AG10803 (cell line): ENCODE measurements around the gene PNLIPRP1.

GRCh38 chr10:116590517-116591342 is at the start of gene PNLIPRP1:
TSS of gene PNLIPRP1 (plus strand) at chr10:116590959.
- RRBS = no CpG with 5 or more reads among the region's 8 CpGs

DNA sequence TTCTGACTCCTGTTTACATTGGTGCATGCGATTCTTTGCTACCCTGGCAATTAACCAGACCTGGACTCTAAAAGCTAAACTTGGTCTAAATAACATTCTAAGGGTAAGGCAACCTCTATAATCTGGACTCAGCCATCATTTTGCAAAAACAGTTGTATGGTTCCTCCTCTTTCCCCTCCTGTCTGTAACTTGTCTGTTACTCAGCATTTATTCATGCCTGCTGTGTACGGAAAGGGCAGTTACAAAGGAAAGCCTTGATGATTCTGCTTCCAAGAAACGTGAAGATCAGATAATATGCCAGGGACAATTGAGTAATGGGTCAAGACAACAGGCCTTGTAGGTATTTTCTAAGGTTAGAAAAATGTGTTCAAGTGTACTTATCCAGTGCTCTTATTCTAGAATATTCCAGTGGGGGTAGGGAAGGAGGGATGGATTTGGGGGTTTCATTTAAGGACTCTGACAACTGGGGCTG is 1.8 kb upstream of the C10orf82 start:
- RRBS = no CpG with 5 or more reads among the region's 3 CpGs

DNA sequence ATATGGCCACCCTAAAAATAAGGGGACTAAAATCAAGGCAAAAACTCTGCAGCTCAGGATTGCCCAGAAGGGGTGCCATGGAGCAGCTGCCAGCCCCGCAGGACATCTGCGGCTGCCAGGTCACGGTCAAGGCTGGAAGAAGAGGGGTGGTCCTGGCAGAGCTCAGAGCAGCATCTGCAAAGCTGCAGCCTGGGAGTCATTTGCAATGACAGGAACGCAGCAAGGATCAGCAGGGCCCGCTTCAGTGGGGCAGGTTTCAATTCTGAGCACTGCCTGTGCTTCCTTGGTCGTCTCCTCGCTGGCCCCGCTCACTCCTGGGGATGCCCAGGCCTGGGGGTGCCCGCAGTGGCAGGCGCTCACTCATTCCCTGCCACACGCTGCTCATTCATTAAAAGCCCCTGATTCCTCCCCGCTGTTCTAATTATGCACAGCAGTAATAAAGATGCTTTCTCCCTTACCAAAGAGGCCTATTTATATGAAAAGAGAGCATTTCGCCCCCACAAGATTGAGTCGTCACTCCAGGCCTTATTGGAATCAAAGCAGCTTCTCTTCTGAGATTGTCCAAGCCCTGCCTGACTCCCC is 4.6 kb downstream of the HSPA12A start:
- RRBS = no CpG with 5 or more reads among the region's 14 CpGs

DNA sequence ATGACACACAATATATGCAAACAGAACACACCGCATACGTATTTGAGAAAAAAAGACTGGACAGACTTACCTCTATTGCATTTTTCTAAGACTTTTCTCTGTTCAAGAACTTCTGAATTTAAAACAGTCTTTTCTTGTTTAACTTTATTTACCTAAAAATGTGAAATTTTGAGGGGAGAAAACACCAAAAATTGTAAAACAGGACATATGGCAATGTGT is 56.2 kb downstream of the SHTN1 start:
- RRBS = no CpG with 5 or more reads among the region's 2 CpGs

- RRBS = no CpG with 5 or more reads among the region's 33 CpGs
Measured at GRCh38 chr10:117375861-117376224, 603 bp upstream of the PDZD8 start.

- RRBS = no CpG with 5 or more reads among the region's 4 CpGs
Measured at GRCh38 chr10:117398071-117398586, 22.9 kb upstream of the PDZD8 start.

GRCh38 chr10:117496560-117497032 is 46.0 kb upstream of the EMX2 start:
- RRBS = no CpG with 5 or more reads among the region's 17 CpGs

DNA sequence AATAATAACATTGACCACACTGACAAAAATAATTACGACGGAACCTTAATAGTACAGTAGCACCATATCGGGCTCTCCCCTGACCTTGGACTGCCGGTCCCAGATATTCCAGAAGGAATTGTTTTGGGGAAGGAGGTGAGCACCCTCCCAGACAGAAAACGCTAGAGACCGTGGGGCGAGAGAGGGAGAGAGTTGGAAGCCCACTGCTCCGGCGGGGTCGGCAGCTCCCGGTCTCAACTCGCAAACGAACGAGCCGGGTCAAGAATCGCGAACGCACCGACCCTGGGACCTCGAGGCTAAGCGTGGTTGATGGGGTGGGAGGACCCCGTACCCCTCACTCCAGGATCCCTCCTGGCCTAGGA is 913 bp upstream of the EMX2 start:
- RRBS = 0% methylated on average over 4 of the region's 22 CpGs

GRCh38 chr10:117544636-117545190 is 2.2 kb downstream of the EMX2 start:
- RRBS = 2% methylated on average over 22 of the region's 30 CpGs

- RRBS = 3% methylated on average over 36 of the region's 83 CpGs
Measured at GRCh38 chr10:117553177-117554195, 10.9 kb downstream of the EMX2 start.

DNA sequence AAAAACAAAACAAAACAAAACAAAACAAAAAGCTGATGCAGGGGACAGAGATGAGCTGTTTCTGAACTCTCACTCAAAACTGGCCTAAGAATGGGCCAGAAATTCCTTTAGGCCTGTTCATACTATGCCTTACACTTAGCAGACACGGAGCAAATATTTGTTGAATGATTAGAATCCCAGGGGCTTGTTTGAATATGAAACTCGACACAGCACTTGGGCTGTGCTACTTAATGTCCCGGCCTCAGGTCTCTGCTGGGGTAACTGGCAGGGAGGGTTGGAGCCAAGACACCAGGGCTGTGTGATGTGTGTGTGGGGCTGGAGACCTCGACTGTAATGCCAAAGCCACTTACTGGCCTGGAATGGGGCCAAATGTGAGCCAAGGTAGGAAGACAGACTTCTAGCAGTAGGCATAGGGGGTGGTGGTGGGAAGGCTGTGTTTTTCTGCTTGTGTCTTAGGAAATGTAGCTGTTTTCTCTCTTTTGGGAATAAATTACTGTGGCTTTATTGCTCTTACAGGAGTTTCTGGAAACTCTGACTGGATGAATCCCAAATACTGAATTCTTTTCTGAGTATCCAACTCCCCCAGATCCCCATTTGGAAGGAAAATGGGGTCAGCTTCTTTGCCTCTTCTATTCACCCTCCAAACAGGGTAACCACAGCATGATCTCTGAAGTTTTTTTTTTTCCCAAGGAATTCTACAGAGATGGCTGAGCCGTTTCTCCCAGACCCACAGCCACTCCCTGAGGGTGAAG is 66.7 kb downstream of the EMX2 start:
- RRBS = no CpG with 5 or more reads among the region's 5 CpGs

DNA sequence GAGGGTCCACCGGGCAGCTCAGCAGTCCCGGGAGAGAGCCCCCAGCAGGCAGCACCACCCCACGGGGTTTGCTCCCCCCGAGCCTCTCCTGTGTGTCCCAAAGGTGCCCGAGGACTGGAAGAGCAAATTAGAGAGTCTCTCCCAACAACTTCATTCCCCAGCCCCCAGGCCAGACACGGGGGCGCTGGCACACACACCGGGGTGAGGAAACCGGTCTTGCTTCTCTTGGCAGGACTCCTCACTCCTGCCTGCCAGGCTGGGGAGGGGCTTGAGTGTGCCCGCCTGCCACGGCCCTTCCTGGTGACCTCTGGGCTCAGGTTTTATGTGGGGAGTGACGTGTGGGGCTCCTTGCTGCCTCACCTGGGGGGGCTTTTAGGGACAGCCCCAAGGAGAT is 142.4 kb downstream of the EMX2 start:
- RRBS = no CpG with 5 or more reads among the region's 12 CpGs

DNA sequence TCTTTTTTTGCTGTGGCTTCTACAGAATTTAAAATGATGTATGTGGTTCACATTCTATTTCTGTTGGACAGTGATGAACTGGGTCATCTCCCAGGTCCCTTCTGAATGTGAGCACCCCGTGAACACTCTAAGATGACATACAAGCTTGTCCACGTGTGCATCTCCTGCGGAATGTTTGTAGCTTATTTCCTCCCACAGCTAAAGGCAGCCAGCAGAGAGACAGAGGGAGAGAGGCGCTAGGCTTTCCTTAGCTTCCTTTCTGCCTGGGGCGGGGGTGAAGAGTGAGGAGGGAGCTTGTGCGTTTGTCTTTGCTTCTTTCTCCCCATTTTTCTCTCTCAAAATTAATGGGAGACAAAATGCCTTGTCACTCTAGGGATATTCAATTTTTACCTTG is 219.2 kb downstream of the EMX2 start:
- RRBS = no CpG with 5 or more reads among the region's 6 CpGs

- RRBS = no CpG with 5 or more reads among the region's 1 CpG
Measured at GRCh38 chr10:117901190-117901587, 145.6 kb downstream of the RAB11FIP2 start.

GRCh38 chr10:118008966-118009375 is 37.8 kb downstream of the RAB11FIP2 start:
- RRBS = no CpG with 5 or more reads among the region's 8 CpGs

GRCh38 chr10:118269494-118269976 is 72.6 kb downstream of the FAM204A start:
- RRBS = no CpG with 5 or more reads among the region's 8 CpGs

DNA sequence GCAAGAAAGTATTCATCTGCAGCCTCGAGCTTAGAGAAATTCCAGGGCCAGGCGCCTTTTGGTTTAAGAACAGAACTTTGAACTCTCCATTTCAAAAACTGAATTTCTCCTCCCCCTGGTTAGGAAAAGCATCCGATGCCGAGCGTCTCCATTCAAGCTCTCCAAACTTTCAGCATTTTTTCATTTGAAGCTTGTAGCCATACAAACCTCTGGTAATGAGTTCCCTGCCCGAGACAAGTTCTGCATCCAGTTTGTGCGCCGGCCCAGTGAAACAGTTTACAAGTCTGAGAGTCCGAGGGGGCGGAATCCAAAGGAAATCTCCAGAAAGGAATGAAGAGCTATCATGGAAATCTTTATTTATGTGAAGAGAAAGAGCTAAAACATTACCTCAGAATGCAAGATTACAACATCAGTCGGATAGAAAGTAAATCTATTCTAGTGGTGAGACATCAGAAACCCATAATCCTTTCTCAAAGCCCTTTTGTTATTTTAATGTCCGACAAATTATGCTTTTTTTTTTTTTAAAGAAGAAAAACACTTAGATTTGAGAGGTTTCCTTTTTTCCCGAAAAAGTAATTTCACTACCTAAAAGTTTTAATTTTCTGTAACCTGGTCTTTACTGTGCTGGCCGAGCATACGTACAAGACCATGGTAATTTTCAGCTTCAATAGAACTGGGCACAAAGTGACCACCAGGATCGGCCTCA is 69.7 kb downstream of the FAM204A start:
- RRBS = no CpG with 5 or more reads among the region's 16 CpGs

DNA sequence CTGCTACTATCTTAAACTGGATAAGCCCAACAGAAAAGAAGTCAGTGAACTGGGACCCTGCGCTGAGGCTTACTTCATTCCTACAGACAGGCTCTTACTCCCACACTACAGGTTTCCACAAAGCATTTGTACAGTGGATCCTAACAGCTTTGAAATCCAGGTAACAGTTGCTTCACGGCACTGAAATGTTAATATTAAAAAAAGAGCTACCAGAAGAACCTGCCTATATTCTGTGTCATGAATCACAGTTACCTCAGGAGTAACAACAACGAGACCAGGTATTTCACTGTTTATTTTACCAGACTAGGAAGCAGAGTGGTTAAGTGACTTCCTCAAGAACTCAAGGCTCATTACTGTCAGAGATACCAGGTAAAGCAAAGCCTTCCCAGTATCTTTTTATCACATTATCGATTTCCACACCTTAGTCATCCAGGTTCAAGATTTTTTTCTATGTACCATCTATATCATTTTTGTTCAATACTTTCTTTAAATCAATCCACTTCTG is 23.7 kb downstream of the CACUL1 start:
- RRBS = no CpG with 5 or more reads among the region's 4 CpGs

DNA sequence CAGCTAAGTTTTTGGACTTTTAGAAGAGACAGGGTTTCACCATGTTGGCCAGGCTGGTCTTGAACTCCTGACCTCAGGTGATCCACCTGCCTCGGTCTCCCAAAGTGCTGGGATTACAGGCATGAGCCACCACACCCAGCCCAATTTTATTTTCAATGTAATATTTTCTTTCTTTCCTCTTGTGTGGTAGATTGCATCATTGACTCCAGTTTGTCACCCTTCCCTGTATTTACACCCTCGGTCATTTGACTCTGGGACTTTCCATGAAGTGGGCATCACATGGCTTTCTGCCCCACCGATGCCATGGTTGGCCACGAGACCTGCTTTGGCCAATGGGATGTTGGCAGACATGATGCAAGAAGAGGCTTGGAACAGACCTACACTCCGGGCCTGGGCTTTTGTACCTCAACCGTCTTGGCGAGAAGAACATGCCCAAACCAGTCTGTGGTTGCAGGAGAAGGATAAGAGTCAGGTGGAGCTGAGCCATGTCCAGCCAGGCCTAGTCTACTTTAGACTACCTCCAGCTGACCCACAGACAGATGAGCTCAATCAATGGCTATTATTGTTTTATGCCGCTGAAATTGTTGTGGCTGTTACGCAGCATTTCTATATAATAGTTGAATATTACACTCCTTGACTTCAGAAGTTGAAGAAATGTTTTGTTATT is 38.8 kb upstream of the CACUL1 start:
- RRBS = no CpG with 5 or more reads among the region's 9 CpGs

DNA sequence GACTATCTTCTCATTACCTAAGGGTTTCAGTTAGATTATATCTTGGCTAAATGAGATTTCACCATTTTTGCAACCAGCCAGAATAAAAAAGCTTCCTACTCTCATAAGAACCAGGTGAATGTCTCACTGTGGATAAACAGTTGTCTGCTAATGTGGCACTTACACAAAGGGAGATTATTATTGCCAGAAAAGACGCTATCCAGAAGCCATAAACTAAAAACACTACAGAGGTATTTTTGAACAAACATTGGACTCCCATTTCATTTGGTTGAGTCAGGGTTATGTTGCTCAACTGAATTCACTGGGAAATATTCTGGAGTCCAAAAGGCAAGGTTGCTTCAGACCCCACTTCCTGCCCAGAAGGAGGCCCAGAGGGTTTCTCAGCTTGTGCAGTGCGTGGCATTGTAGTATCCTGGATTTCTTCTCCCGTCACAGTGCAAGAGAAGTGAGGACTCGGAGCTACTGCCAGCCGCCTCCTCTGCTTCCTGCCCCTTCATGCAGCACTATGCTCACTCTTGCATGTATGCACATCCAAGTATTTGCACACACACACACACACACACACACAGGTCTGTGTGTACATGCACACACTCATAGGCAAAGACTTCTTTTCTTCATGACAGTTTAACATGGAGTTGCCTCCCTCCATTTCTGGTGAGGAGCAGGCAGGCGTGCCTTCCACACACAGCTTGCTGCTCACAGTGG is 10.0 kb downstream of the DENND10 start:
- RRBS = no CpG with 5 or more reads among the region's 6 CpGs